ENCODE results near the gene TANC1.

DNA sequence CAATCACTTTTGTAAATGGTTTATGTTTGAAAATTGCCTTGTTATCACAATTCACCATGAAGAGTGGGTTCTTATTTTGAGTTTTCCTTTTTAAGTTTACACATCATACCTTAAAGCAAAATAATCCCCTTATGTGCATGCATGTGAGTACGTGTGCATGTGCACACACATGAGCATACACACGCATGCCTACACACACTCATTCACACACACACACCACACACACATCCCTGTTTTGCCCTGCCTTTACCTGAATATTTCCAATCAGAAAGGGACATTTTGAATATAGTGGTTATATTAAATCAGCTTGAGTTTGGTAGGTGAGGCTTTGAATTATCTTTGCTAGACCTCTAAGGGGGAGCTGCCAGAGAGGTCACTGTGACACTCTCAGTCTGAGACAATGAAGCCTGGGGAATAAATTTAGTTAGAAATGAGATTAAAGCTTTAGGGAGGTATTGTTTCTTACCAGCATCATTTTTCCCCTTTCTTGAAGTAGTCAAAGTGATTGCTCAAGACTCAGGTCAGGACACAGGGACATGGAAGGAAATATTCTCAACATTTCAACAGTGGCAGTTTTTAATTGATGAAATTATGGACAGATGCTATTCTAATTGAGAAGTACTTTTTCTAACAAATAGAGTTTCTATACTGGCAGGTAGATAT is 108.9 kb downstream of the GPD2 start:
- PRO-cap, 4 experiments: no peak in any of the 4 experiments
- RAMPAGE, long total RNA, 2 experiments: no peak in any of the 2 experiments

DNA sequence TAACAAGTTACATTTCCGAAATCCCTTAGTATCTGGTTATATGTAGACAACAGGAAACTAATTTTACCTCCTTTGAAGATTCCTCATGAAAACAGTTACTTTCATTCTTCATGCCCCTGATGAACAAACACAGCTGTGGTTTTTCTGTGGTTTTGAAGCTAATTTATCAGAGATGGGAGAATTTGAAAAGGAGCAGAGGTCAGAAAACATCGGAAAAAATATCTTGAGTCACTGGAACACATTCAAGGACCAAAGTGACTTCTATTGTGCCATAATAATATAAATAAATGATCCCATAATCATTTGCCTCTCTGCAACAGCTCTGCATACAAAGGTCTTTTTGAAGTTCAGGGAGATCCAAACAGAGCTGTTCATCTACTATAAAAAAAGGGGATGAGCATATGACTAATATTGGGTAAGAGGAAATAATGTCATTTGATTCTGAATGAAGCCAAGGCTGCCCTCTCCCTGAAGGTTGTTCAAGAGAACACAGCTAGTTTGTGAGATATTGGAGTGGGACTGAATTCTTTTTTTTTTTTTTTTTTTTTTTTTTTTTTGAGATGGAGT is 201.3 kb upstream of the GALNT5 start:
- PRO-cap, 4 experiments: no peak in any of the 4 experiments
- RAMPAGE, long total RNA, 2 experiments: no peak in any of the 2 experiments

GRCh38 chr2:157246127-157246827 is 11.2 kb upstream of the GALNT5 start:
- PRO-cap, 4 experiments: no peak in any of the 4 experiments
- RAMPAGE, long total RNA, 2 experiments: no peak in any of the 2 experiments

DNA sequence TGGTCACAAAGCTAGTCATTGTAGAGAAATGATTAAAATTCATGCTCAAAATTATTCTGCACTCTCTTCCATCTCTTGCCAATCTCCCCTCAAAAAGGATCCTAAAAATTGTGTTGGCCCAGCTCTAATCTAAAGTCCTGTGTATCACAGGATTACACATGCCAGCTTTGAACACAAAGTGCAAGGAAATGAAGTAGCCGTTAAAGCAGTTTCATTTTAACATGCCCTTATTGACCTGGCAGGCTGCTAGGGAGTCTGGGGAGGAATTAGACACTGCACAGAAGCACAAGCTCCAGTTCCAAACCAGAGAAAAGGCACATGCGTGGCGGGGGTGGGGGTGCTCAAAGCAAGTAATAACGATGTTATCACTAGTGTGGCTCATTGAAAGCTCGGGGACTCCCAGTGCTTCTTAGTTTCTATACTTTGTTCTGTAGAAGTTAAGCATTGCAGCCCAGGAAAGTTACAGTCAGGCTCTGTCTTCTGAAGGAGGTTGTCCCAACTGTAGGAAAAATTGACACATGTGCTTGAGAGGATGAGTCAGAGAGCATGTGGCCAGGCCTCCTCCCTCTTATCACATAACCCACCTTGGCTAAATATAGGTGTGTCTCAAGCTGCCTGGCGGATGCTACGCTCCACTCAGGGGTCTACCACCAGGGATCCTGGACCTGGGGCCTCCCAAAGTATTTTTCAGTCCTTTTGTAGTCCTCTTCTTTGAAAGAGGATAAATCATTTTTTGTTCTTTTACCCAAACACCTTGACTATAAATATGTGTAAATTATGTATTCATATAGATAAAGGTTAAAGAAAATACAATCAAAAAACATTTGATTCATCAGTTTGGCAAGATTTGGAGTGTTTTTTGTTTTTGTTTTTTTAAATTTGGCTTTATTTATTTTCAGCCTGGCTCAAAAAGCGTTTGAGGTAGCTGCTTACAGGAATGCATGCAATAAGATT is 3.7 kb downstream of the GALNT5 start:
- PRO-cap, 4 experiments: no peak in any of the 4 experiments
- RAMPAGE, long total RNA, 2 experiments: no peak in any of the 2 experiments

DNA sequence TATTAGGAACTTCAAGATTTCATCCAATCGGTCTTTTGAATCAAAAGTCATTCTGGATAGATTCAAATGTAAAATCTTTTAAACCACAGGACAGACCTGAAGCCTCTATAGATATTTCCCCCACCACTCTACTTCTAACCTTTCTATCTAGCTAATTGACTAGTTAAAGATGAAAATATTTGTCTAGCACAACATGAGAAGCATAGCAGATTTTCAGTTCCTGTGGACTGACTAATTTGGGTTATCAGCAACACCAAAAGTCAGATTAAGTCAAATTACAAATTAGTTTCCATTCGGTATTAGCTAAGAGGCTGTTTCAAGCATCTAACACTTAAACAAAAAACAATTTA is 5.0 kb downstream of the CYTIP start:
- PRO-cap, 4 experiments: no peak in any of the 4 experiments
- RAMPAGE, long total RNA, 2 experiments: no peak in any of the 2 experiments

DNA sequence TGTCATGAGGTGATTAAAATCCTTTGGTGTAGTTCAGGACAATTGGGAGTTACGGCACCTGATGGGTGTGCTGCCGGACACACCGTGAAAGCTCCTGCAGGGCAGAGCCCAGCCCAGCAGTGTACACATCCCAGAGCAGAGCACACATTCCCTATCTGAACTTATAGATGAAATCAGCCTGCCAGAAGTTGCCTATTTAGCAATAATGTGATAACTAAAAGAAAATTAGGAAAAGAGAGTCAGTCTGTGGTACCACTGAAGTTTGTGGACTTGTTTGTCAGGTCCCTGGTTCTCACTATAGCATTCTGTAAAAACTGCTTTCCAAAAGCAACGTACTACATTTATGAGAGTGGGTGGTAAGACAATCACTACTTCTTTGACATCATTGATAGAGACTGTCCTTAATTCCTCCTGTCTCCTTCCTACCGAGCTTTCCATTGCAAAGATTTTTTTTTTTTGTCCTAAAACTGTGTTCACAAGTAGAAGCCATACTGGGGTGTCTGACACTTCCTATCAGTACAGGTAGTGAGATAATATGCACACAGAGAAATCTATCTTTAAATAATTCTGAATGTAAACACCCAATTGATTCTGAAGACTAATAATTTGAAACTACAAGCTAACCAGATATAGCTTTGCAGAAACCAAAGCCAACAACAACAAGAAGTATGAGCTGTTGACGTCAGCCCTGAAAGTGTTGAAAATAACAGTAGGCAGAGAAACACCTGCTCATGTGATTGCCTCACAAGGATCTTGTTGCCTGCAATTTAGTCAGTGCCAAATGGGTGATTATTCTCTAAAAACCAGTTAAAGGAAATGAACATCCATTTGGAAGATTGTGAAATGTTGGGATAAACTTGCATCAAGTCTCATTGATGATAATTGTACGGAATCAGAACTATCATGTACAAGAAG is 3.1 kb downstream of the CYTIP start:
- PRO-cap, 4 experiments: peak in 3 of 4 experiments; most common plus-strand start position 732 of the sequence (in 1); most common minus-strand start position 600 of the sequence (in 3)
- RAMPAGE, long total RNA, 2 experiments: no peak in any of the 2 experiments

DNA sequence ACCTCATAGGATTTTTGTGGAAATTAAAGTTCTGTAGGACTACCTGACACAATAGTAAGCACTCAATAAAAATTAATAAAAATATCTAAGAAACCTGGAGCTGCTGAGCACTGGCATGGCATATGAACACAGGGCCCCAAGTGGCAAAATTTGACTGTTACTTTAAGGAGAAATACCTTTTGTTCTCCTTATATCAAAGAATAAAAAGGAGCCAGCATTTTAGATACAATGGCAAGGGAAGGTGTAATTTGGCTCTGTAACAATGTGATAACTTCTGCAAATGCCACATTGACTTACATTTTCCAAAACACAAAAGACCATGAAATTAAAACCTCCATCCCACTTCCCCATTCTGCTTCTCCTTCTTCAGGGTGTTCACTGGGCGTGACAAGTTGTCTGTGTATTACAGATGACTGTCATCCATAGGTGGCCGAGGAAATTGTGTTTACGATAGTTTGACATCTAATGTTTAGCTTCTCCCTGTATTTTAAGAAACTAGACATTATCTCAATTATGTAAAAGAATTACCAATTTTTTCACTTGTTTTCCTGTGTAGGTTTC is 24.9 kb upstream of the CYTIP start:
- PRO-cap, 4 experiments: no peak in any of the 4 experiments
- RAMPAGE, long total RNA, 2 experiments: no peak in any of the 2 experiments

DNA sequence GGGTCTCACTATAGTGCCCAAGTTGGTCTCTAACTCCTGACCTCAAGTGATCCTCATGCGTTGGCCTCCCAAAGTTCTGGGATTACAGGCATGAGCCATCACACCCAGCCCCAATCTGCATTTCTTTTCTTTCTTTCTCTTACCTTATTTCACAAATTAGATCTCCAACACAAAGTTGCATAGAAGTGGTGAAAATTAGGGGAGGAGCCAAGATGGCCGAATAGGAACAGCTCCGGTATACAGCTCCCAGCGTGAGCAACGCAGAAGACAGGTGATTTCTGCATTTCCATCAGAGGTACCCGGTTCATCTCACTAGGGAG is 71.0 kb upstream of the CYTIP start:
- PRO-cap, 4 experiments: no peak in any of the 4 experiments
- RAMPAGE, long total RNA, 2 experiments: no peak in any of the 2 experiments

DNA sequence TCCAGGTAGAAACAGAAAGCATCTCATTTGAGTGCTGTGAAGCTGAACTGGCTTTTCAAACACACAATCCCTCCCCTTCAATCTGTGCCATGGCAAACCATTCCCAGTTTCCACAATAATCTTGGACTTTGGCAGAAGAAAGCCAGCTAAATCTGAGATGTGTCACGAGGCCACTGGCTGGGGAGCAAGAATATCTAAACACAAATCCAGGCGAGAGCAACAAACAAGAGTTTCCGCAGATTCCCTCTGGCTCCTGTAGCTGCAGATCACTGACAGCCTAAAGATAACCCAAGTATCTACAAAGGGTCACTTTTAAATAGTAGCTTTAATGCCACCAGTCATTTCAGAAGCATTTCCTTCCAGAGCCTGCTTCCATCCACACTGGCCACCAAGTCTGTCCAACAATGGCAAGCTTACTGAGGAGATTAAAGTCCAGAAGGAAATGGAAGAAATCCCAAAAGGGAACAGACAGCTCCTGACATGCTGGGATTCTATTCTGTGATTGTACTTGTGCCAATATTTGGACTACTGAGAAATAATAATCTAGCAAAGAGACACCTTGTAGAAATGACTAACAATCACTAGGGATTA is 86.8 kb downstream of the ACVR1 start:
- PRO-cap, 4 experiments: peak in 1 of 4 experiments; most common plus-strand start position 219 of the sequence (in 1)
- RAMPAGE, long total RNA, 2 experiments: no peak in any of the 2 experiments

DNA sequence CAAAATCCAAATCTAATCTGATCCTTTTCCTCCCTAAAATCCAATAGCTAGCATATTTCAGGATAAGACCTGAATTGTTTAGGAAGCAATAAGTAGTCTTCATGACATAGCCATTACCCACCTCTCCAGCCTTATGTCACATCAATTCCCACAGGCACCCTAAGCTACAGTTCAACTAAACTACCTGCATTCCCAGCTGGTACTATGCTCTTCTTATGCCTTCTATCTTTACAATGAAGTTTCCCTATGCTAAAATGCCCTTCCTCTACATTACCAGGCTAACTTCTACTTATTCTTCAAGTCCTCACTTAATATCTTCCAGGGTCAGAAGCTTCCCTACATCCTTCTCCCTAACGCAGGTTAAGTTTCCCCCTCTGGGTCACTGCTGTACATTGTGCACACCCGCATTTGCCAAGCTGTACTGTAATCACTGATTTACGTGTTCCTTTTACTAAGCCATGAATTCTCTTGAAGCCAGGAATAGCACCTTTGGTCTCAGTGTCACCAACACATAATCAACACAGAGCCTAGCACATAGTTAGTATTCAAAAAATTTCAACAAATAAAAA is 22.4 kb downstream of the ACVR1 start:
- PRO-cap, 4 experiments: no peak in any of the 4 experiments
- RAMPAGE, long total RNA, 2 experiments: no peak in any of the 2 experiments

DNA sequence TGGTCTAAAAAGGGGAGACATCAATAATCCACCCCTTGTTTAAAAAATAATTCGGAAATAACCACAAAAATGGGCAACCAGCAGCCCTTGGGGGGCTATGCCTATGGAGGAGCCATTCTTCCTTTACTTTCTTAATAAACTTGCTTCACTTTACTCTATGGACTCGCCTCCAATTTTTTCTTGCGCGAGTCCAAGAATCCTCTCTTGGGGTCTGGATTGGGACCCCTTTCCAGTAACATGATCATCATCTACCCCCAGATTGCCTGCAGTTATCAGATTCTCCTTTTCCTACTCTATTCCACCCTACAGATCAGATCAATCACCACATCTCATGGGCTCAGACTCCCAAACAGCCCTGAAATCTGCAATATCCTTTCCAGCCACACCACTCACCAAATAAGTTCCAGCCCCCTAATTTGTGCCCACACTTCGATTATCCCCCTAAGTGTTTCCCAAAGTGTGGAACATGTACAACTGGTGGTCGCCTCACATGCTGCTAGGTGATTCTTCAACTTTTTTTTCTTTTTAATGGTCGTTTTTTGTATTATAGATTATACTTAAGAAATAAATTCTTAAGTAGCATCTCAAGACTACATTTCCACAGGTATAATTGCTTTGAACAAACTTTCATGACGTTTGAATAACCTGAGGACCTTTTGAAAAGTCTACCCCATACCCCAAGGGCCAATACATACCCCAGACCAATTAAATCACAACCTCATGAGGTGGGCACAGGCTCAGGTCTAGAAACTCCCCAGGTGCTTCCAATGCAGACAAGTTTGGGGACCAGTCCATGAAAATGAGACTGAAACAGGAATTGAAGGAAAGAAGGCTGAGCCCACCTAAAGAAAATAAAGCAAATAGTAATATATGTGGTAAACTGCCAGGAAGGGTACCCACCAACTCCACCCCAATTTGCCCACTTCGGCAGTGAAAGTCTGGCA is 16.5 kb downstream of the ACVR1 start:
- PRO-cap, 4 experiments: no peak in any of the 4 experiments
- RAMPAGE, long total RNA, 2 experiments: no peak in any of the 2 experiments

DNA sequence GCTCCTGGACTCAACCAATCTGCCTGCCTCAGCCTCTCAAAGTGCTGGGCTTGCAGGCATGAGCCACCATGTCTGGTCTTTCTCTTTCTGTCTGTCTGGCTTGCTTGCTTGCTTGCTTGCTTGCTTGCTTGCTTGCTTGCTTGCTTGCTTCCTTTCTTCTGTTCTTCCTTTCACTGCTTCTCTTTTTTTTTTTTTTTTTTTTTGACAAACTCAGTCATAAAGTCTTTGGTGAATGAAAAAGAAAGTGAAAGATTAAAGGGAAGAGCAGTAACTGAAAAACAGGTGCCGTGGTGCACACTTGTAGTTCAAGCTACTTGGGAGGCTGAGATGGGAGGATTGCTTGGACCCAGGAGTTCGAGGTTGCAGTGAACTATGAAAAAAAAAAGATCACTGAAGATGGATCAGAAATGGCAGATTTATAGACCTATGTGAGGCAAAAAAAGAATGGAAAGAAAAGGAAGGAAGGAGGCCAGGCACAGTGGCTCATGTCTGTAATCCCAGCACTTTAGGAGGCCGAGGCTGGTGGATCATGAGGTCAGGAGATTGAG is 21.6 kb upstream of the ACVR1 start:
- PRO-cap, 4 experiments: no peak in any of the 4 experiments
- RAMPAGE, long total RNA, 2 experiments: no peak in any of the 2 experiments

GRCh38 chr2:157932623-157933191 is 56.6 kb upstream of the ACVR1 start:
- PRO-cap, 4 experiments: no peak in any of the 4 experiments
- RAMPAGE, long total RNA, 2 experiments: no peak in any of the 2 experiments

DNA sequence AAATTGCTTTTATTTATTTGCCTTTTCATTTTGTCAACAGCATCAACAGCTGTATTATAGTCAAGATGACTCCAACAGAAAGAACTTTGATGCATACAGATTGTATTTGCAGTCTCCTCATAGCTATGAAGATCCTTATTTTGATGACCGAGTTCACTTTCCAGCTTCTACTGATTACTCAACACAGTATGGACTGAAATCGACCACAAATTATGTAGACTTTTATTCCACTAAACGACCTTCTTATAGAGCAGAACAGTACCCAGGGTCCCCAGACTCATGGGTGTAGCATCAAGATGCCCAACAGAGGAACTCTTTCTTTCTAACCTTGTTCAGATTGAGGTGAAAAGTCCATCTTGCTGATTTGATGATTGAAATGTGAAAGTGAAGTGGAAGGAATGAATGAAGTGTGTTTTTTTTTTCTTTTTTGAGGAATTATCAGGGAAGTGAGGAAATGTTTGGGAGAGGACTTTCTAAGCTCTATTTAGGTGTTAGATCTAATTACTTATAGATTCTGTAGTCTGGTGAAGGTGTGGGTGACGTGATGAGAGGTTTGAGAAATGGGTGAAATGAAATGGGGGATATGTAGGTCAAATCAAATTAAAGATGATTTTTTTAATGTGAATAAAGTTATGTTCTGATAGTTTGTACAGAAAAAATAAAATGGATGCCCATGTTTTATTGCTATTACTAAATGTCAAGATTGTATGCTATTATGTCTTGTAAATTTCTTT is 114.6 kb upstream of the DAPL1 start:
- PRO-cap, 4 experiments: no peak in any of the 4 experiments
- RAMPAGE, long total RNA, 2 experiments: start-site peak on the plus strand in 1 of 2 experiments, centred at position 482 of the sequence, 223 reads per replicate

- PRO-cap, 4 experiments: no peak in any of the 4 experiments
- RAMPAGE, long total RNA, 2 experiments: no peak in any of the 2 experiments
Measured at GRCh38 chr2:158745046-158746016, 49.8 kb upstream of the DAPL1 start.

- PRO-cap, 4 experiments: peak in 4 of 4 experiments; most common plus-strand start chr2:158968646 (in 3); most common minus-strand start chr2:158968478 (in 4)
- RAMPAGE, long total RNA, 2 experiments: start-site peak on the plus strand in 2 of 2 experiments, at chr2:158968640-158968678 at its widest, 325 to 337 reads per replicate
Measured at GRCh38 chr2:158968288-158968763, at the start of gene TANC1. Gene TANC1 (plus strand): TSS chr2:158968640.

- PRO-cap, 4 experiments: no peak in any of the 4 experiments
- RAMPAGE, long total RNA, 2 experiments: no peak in any of the 2 experiments
Measured at GRCh38 chr2:158998332-158998942, 30.0 kb downstream of the TANC1 start.

DNA sequence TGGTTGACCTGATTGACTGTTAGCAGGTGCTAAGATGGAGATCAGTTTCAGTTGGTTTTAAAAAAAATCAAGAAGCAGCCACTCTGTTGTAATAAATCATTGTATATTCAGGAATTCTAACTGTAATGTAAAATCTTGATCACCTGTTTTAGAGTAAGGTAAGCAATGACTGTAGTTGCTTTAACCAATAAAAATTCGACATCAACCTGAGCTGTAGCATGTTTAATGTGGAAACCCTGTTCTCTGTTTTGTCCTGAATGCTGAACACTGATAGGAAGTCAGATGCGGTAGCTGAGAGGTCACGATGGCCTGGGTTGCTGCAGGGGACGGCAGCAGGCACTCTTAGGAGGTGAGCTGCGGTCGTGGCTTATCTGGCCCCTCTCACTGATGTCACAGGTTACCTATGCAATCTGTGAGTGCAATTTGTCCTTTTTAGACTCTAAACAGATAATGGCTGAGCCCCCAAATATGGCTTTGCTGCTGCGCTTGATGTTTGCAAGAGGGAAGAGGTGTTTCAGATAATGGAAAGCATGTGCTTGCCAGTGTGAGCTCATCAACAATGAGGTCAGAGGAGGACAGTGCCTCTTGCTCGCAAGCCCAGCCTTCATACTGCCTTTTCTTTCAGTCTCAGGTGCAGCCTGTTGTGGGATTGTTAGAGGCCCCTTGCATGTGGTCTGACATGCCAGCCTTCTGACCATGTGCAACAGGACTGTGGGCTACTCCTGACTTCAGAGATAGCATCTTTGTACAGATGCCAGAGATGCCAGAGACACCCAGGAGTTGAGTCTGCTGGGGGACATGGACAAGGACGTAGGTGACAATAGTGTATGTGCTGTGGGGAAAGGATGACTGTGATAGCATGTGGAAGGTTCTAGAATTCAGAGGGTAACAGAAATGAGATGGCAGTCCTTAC is 151.2 kb downstream of the TANC1 start:
- PRO-cap, 4 experiments: no peak in any of the 4 experiments
- RAMPAGE, long total RNA, 2 experiments: start-site peak on the plus strand in 1 of 2 experiments, centred at position 637 of the sequence, 7 reads per replicate

GRCh38 chr2:159155193-159155811 is 131.2 kb downstream of the WDSUB1 start:
- PRO-cap, 4 experiments: no peak in any of the 4 experiments
- RAMPAGE, long total RNA, 2 experiments: no peak in any of the 2 experiments

GRCh38 chr2:159211536-159212141 is 74.9 kb downstream of the WDSUB1 start:
- PRO-cap, 4 experiments: no peak in any of the 4 experiments
- RAMPAGE, long total RNA, 2 experiments: no peak in any of the 2 experiments

All from right lobe of liver (tissue), 4 donors.